Right ventricle myocardium (tissue), 1 donor: ENCODE measurements around a stretch of chr22.

DNA sequence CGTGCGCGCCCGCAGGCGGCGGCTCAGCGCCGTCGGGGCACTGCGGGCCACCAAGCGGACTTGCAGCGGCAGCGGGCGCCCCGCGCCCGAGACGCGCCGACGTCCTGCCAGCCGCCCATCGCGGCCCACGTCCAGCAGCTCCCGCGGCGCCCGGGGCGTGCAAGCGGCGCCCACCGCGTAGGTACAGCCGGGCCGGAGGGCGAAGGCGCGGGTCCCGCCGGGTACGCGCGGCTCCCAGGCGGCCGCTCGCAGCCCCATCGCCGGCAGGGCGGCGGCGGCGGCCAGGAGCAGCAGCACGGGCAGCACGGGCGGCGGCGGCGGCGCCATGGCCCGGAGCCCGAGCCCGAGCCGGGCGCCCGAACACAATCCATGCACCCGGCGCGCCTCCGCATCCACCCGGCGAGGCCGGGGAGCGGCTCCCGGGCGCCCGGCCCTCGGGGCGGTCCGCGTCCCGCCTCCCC is 546 bp downstream of the CELSR1 start:
- PRO-cap, 2 experiments, result no peak in any of the 2 experiments

DNA sequence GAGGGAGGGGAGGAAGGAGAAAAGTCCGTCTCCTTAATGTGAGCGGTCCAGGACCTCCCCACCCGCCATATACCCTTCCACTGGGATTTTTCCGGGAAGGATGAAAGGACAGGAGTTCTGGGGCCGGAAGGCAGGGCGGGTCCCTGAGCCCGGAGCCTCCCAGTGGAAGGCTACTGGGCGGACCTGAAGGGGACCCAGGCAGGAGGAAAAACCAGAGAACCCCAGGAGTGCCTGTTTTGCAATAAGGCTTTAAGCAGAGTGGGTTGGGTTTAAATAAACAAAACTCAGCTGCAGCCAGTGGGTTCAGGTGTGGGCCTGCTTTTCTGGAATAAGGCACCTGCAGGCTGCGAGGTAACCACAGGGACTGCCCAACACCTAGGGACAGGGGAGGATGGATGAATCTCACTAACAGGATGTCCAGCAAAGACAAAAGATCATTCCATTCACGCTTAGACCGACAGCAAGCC is 1.8 kb upstream of the CELSR1 start:
- PRO-cap, 2 experiments, result no peak in any of the 2 experiments

GRCh38 chr22:46548793-46549171 is 11.4 kb upstream of the CELSR1 start:
- PRO-cap, 2 experiments, result peak in 2 of 2 experiments; most common plus-strand start chr22:46548989 (in 1); most common minus-strand start chr22:46549008 (in 2)

DNA sequence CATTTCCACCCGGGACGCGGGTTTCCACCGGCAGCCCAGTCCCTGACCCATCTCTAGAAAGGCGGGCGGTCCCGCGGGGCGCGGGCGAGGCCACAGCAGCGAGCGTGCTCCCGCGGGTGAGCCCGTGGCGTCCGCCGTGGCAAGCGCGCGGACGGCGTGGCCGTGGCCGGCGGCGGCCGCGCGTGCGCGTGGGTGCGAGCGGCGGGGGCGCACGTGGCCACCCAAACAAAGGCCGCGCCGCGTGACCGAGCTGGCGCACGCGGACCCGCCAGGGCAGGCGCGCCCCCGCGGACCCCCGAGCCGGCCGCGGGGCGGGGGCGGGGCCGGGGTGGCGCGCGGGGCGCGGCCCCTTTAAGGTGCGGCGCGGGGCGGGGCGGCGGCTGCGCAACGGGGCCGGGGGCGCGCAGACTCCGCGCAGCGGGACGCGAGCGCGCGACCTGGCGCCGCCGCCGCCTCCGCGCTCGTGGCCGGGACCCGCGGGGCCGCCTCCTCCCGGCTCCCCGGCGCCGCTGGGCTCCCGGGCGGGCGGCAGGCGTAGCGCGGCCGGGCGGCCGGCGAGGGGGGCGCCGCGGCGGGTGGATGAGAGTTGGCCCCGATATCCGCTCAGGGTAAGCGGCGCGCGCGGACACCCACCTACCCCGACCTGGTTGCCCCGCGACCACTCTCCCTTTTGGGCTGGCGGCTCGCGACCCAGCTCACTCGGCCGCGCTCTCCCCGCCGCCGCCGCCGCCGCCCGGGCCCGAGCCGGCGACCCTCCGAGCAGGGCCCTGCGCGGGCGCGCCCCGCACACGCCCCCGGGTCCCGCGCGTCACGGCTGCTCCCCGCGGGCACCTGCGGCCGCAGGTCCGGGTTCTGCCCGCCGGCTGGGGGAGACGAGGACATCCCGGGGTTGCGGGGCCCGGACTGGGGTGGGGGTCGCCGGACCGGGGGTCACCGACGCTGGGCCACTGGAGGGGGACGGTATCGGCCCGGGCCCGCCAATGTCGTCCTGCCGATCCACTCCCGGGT is 39.6 kb upstream of the CELSR1 start:
- PRO-cap, 2 experiments, result peak in 2 of 2 experiments; most common plus-strand start position 406 of the sequence (in 2); most common minus-strand start position 55 of the sequence (in 2)

DNA sequence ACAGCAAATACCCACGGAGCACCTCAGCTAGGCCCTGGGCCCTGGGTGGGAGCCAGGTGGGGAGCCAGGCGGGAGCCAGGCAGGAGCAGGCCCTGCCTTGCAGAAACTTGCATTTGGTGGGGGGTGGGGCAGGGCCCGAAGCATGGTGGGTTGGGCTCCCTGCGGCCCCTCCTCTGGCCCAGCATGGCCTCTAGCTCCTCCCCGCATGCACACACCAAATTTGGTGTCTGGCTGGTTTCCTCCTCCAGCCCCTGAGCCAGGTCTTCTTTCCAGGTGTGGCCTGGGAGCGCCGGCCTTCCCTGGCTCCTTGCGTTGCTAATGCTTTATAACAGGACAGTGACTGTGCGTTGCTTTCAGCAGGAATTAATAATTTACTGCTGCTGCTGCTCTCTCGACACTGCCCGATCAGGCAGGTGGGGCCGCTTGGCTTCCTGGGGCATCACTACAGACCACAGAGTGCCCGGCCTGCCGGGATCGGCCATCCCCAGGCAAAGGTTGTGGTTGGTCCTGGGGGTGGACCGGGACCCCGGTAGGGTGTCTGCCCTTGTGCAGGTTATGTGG is 7.3 kb downstream of the GRAMD4 start:
- PRO-cap, 2 experiments, result no peak in any of the 2 experiments

GRCh38 chr22:46653395-46653731 is 33.2 kb downstream of the GRAMD4 start:
- PRO-cap, 2 experiments, result no peak in any of the 2 experiments

DNA sequence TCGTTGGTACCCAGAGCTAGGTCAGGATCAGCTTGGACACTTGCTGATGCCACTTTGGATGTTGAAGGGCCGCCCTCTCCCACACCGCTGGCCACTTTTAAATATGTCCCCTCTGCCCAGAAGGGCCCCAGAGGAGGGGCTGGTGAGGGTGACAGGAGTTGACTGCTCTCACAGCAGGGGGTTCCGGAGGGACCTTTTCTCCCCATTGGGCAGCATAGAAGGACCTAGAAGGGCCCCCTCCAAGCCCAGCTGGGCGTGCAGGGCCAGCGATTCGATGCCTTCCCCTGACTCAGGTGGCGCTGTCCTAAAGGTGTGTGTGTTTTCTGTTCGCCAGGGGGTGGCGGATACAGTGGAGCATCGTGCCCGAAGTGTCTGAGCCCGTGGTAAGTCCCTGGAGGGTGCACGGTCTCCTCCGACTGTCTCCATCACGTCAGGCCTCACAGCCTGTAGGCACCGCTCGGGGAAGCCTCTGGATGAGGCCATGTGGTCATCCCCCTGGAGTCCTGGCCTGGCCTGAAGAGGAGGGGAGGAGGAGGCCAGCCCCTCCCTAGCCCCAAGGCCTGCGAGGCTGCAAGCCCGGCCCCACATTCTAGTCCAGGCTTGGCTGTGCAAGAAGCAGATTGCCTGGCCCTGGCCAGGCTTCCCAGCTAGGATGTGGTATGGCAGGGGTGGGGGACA is 46.4 kb downstream of the GRAMD4 start:
- PRO-cap, 2 experiments, result no peak in any of the 2 experiments

GRCh38 chr22:46677992-46678526 is 57.9 kb downstream of the GRAMD4 start:
- PRO-cap, 2 experiments, result no peak in any of the 2 experiments

- PRO-cap, 2 experiments, result no peak in any of the 2 experiments
These were observed 7.5 kb downstream of the CERK start for GRCh38 chr22:46730498-46731030.

- PRO-cap, 2 experiments, result no peak in any of the 2 experiments
These were observed 6.6 kb downstream of the CERK start for GRCh38 chr22:46731240-46732162.

GRCh38 chr22:46750853-46751502 is 11.5 kb upstream of the TBC1D22A start:
- PRO-cap, 2 experiments, result peak in 1 of 2 experiments; most common plus-strand start chr22:46751236 (in 1)

- PRO-cap, 2 experiments, result no peak in any of the 2 experiments
These were observed 173.9 kb downstream of the TBC1D22A start for GRCh38 chr22:46936168-46936976.

DNA sequence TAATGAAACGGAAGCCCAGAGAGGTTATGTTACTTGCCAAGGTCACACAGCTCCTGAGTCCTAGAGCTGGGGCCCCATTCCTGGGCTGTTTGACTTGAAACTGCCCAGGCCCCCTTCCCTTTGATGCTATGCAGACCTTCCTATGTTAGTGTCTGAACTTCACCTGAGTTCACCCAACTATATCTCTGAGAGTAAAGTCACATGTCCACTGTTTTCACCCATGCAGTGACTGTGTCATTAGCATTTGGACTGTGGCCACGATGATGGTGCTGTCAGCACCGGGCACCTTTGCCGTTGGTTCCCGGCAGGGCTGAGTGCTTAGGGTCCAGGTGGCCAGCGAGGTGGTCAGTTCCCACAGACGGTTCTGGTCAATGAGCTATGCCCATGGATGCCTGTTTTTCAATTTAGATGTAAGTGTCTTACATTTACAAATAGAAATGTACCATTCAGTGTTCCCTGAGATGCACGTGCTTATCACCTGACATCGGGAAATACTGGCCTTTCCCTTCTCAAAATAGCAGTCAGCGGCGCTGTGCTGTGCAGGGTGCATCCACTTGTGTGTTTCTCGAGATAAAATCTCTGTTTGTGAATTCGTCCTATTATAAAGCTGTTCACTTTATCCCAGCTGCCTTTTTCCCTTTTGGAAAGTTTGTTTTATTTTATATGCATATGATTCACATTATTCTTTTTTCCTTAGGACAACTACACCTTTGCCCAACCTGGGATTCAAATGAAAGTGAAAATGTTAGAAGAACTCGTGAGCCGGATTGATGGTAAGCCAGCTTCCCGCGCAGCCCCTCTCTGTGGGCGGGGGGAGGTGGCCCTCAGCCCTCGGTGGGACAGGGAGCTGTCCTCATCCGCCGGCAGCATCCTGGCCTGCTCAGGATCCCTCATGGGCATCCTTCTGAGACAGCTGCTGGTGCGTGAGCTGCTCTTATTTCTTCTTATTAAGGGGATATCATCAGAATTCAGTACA is 234.8 kb downstream of the TBC1D22A start:
- PRO-cap, 2 experiments, result no peak in any of the 2 experiments

GRCh38 chr22:47021706-47022617 is 259.5 kb downstream of the TBC1D22A start:
- PRO-cap, 2 experiments, result no peak in any of the 2 experiments

- PRO-cap, 2 experiments, result no peak in any of the 2 experiments
These were observed 327.4 kb downstream of the TBC1D22A start for GRCh38 chr22:47089879-47090160.

DNA sequence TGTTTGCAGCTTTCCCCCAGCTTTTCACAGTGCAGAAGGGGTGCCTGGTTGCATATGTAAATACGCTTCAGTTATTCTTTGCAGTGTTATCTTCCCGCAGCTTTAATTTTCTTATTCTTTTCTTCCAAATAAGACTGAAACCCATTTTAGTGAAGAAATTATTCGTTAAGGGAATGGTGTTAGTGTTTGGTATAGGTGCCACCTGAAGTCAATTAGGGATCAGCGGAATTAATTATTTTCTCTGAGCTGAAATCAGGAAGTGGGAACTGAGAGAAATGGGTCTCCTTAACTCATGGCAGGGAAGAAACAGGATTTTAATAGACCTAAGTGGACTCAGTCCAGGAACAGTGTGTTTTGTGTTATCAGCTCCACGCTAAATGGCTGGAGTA is 515.3 kb downstream of the TBC1D22A start:
- PRO-cap, 2 experiments, result no peak in any of the 2 experiments

DNA sequence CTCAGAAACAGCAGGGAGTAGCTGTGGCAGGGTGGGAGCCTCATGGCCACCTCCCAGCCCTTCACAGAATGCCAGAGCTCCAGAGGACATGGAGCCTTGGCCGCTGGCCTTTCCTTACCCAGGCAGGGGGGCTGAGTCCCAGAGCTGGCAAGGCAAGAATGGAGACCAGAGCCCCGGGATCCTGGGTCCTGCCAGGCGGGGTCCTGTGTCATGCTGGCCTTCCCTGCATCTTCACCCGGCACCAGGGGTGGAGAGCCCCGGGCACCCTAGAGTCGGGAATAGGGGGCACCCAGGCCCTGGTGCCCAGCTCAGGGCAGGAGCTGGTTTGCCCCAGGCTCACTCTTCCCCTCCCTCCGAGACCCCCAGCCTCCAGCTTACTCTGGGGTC is 519.9 kb downstream of the TBC1D22A start:
- PRO-cap, 2 experiments, result no peak in any of the 2 experiments

GRCh38 chr22:47295599-47296076 is 533.2 kb downstream of the TBC1D22A start:
- PRO-cap, 2 experiments, result no peak in any of the 2 experiments

DNA sequence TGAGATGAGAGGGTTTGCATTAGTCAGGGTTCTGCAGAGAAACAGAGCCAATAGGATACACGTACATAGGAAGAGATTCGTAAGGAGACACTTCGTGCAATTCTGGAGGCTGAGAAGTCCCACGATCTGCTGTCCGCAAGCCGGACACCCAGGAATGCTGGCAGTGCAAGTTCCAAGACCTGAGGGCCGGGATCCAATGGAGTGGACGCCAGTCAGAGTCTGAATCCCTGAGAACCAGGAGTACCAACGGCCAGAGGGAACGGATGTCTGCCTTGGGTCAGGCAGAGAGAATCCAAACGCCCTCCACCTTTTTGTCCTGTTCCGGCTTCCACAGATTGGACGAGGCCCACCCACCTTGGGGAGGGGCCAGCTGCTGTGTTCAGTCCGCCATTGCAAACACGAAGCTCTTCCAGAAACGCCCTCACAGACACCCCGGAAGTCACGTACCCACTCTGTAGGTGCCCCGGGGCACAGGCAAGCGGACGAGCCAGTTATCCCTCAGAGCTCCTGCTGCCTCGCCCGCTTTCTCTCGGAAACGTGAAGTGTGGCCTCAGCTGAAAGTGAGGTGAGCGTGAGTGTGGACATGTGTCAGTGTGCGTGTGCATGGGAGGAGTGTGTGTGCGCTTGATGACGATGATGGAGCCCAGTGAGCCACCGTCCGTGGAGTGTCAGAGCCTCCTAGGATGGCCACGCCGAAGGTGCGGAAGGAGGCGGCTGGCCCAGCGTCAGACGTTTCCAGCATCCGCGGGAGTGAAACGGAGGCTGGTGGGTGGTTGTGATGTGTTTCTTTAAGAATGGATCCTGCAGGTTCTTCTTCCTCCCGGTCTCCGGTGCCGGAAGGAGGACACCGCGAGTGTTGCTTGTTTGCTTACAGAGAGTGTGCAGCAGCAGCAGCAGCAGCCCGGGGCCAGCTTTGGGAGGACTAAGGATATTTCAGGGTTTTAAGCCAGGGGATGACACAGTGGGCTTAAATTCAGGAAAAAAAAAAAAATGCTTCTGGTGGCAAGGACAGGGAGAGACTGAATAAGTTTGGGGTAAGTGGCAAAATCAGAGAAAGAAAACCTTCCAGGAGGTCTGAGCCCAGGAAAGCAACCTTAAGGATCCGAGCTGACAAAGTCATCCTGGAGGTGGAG is 857.7 kb upstream of the TAFA5 start:
- PRO-cap, 2 experiments, result no peak in any of the 2 experiments

GRCh38 chr22:47918478-47919031 is 570.8 kb upstream of the TAFA5 start:
- PRO-cap, 2 experiments, result no peak in any of the 2 experiments